Measurements from ENCODE around the gene HSPB3.

DNA sequence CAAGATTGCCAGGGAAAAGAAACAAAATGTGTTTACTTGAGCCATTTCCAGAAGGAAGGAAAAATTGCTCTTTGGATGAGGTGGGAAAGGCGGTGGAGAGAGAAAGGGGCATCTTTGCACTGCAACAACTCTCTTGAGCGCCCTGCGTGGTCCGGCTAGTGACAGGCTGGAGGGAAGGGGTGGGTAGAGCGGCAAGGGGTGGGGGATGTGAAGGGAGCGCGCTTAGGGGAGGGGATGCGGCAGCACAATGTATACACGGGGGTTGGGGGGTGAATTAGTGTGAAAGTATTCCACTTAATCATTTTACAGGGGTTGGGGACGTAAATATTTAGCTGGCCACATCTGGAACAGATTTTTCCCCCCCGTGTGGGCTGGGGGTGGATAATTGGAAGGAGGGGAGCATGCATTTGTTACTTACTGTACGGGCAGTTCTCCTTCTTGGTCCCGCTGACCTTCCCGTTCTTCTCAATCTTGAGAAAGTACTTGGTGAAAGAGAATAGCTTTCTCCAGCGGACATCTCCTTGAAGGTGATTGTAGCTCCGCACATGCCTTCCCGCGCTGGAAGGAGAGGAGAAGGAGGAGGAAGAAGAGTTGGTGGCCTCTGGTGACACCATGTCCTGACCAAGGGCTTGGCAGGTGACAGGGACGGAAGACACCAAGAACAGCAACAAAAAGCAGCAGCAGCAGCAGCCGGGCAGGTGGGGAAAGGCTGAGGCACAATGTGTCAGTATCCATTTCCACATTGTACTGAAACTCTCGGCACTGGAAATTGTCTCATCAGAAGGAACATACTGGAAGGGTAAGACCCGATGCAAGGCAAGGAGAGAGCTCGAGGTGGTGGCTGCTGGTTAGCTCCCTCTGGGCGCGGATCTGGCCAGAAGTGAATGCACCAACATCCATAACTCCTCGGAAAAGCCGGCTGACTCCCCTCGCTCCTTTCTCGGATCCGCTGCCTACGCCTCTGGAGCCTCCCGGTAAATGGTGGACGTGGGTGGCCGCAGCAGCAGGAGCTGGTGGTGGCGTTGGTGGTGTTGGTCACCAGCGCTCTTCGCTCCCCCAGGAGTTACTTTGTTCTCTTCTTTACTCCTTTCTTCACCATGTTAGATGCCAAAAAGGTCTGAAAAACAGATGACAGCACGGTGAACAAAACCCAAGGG is 902 bp downstream of the FGF10 start:
- PRO-cap: no peak

- PRO-cap: no peak
Measured at GRCh38 chr5:44826251-44827577, 18.0 kb downstream of the MRPS30 start.

DNA sequence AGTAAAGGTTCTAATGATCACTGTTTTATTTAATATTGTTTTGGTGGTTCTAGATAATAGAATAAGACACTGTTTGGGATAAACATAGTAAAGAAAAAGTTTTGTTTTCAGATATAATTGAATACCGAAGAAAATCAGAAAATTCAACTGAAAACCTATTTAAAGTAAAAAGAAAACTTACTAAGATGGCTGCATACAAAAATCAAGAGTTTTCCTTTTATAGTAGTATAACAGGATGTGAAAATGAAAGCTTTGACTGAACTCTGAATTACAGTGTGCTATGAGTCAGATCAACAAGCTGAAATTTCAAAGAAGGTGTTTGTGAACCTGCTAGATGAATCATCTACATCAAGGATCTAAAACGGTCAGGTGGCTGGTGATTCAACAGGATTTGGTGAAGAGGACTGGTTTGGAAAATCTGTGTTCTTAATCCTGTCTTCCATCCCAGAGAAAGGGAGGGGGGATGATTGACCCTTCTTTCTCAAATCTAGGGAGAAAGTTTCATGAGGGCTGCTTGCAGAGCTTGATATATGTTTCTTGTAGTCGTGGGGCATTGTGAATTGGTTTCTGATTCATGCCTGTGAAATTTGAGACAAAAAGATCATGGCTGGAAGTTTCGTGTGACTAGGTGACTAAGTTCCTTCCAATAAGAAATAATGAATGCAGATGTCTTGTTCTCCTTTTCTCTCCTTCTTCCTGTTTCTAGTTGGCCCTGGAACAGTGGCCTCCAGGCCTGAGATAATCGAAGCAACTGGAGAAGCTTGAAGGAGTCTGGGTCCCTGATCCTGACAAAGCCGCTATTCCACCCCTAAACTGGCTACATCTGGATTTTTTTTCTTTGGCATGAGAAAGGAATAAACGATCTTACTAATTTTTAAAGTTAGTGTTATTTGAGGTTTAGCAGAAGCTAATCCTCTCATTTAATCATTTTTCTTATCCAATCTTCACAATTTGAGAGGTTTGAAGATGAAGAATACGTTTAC is 67.0 kb downstream of the MRPS30 start:
- PRO-cap: no peak

DNA sequence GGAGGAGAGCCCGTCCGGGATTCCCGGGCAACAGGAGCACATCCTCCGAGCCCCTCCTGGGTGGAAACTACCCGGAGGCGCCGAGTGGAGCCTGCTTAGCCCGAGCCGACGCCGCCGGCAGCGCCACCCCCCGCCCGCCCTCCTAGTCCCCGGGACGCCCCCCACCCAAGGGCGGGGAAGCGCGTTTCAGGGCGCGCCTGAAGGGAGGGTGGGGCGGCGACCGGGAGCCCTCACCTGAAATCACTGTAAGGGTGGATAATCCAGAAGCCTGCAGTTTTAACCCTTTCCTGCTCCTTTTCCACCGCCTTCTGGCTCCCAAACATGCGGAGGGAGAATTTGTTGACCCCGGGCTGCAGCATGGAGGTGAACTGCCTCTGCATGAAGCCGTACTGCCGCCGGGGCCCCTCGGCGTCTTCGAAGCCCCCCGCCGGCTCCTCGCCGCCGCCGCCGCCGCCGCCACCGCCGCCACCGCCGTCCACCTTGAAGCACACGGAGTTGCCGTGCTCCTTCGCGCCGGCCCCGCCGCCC is 681 bp downstream of the HCN1 start:
- PRO-cap: no peak

GRCh38 chr5:50365649-50366321 is 75.3 kb downstream of the EMB start:
- PRO-cap: no peak

DNA sequence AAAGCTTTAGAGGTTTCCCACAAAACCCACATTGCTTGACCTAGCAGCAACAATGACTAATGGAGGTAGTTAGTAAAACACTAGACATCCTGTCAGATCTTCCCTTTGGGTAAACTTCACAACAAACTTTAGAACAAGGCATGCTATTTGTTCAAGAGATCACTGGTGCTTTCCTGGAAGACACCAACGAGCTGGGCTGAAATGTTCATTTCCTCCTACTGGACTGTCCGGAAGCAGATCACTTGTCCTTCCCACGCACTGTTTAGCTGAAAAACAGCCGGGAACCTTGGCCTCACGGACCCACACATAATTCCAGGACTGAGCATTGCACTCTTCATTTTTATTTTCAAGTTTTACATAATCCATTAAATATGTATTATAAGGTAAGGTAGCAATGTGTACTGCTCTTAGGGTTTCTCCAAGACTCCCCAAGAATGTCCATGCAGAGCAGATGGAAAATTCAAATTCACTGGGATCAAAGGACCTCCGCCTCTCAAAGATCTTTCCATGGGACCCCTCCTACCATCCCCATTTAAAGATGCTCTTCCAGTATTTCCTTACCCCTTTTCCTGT is 78.0 kb upstream of the ITGA1 start:
- PRO-cap: no peak

- PRO-cap: no peak
Measured at GRCh38 chr5:52787306-52787603, 461 bp upstream of the ITGA1 start.

- PRO-cap: no peak
Measured at GRCh38 chr5:52906409-52907355, 82.5 kb upstream of the ITGA2 start.

DNA sequence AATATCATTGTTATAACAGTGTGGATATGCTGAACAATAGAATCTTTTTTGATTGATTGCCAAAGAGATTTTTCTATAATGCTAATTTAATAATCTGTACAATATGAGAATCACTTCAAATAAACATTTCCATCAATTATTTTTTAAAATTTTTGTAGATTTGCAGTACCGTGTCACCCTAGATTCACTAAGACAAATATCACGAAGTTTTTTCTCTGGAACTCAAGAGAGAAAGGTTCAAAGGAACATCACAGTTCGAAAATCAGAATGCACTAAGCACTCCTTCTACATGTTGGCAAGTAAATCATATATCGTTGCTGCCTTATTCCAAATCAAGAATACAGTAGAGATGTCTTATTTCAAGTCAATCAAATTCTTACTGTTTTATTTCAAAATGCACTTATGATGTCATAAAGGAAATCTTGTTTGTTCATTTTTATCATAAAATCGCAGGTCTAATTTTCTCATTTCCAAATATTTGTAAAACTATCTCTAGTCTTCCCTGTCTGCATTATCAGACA is 68.9 kb upstream of the ITGA2 start:
- PRO-cap: no peak

GRCh38 chr5:52955736-52956315 is 33.3 kb upstream of the ITGA2 start:
- PRO-cap: no peak

GRCh38 chr5:53484840-53485617 is 4.6 kb downstream of the FST start:
- PRO-cap: no peak

DNA sequence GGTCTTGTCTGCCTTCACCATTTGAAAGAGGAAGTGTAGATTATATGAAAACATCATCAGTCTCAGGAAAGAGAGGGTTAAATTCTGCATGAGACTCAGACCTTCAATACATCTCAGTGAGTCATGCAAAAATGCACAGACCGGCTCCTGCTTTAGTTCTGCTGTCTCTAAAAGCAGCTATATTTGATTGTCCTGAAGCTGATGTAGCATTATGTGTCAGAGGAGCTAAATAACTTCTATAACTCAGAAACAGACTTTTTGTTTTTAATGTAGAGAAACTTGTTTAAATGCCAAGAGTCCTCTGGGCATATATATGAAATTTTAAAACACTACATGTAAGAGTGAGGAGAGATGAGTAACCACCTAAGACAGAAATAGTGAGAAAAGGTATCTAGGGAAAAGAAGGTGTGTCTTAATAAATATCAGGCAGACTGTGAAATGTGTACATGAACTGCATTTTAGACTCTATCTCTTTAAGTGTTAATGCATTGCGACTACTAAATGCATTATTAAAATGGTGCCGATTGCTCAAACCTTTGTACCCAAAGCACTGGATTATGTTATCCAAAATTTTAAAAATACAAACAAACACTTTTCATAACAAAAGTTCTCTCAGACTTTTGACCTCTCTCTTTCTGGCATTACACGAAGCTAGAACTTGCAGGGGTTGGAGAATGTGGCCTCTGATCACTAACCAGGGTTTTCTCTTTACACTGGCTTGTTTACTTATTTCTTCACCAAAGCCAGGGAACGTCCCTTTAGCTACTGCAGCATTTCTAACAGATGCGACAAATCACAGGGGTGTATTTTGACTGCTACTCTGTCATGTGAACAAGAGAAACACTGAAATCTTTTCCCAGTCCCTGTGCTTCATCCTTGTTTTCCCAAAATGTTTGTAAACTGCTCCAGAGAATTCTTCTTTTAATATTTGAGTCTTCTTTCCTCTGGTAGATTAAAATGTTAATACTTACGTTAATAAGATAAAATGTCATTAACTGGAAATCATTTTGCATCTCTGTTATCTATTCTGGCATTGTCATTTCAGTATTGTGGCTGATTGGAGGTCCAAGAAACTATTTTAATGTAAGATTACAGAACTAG is 302.2 kb downstream of the ARL15 start:
- PRO-cap: no peak

- PRO-cap: no peak
Measured at GRCh38 chr5:54045291-54045505, 265.2 kb downstream of the ARL15 start.

- PRO-cap: bidirectional peak, plus-strand start at chr5:54455699, minus-strand start at chr5:54455548
Measured at GRCh38 chr5:54455309-54456254, at the start of gene HSPB3. Gene HSPB3, plus strand, starts transcription at chr5:54455699.

DNA sequence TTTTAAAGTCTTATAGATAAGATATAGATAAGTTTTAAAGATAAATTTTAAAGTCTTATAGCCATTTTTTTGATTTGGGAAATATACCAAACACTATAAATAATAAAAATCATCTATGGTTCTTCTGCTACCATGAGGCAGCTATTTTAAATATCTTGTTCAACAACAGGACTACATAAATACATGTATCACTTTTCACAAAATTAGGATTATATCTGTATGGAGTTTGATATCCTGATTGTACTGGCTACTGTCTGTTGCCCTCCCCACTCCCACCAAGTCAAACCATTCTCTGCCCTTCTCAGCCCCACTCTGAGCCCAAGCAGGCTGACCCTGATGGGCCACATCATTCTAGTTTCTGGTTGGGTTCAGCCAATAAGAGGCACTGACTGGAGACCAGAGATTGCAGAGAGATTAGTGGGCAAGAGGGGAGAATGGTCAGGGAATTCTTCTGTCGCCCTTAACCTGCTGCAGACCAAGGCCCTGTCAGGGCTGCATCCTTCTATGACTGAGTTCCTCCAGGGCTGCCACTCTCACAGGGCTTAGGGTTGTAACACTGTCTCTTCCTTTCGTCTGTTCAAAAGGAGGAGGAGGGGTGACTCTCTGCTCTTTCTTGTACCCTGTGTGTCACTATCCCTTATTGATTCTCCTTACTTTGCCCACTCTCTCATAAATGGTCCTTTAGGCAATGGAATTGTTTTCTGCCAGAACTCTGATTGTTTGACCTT is 2.7 kb downstream of the HSPB3 start:
- PRO-cap: bidirectional peak, plus-strand start at position 403 of the sequence, minus-strand start at position 314 of the sequence

GRCh38 chr5:54458987-54459267 is 3.4 kb downstream of the HSPB3 start:
- PRO-cap: no peak

DNA sequence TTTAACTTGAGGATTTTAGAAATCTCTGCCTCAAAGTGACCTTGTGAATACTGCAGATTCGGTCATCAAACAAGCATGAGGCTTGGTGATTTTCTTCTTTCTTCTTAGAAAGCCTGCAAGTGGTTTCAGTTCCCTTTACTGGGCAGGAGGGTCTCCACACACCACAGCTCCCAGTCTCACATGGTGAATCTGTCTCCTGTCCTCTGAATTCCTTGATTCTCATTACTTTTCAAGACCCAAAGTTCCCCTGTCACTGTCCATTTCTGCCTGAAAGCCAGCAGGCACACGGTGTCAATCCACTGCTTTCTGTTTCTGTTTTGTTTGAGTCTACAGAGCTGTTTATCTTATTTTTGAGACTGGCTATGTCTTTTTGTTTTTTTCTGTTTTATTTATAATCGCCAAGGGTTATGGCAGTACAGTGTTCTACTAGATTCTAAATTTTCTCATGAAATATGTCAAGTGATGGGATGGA is 14.2 kb downstream of the HSPB3 start:
- PRO-cap: no peak

GRCh38 chr5:54626283-54626928 is 108.8 kb downstream of the SNX18 start:
- PRO-cap: no peak

GRCh38 chr5:54645967-54646655 is 128.6 kb downstream of the SNX18 start:
- PRO-cap: no peak

- PRO-cap: no peak
Measured at GRCh38 chr5:54901173-54901784, 84.1 kb downstream of the ESM1 start.